Metastatic Liver Carcinoma in the Lung (tissue), 2 donors: ENCODE measurements around the gene AS3MT.

- PRO-cap, 2 experiments, result no peak in any of the 2 experiments
Measured at GRCh38 chr10:101816927-101817932, 1.0 kb downstream of the OGA start.

- PRO-cap, 2 experiments, result peak in 1 of 2 experiments; most common plus-strand start chr10:101831083 (in 1)
Measured at GRCh38 chr10:101830203-101831200, 12.3 kb upstream of the OGA start.

GRCh38 chr10:102001318-102001951 is 54.5 kb downstream of the ARMH3 start:
- PRO-cap, 2 experiments, result no peak in any of the 2 experiments

DNA sequence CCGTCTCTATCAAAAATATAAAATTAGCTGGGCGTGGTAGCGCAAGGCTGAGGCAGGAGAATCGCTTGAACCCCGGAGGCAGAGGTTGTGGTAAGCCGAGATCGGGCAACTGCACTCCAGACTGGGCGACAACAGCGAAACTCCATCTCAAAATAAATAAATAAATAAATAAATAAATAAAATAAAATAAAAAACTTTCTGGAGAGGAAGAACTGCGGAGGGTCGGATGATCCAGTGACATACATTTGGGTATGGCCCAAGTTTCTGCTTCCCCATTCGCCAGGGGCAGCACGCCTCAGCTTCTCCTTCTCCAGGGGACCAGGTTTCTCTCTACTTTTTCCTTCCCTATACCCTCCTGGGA is 844 bp downstream of the ARMH3 start:
- PRO-cap, 2 experiments, result no peak in any of the 2 experiments

- PRO-cap, 2 experiments, result no peak in any of the 2 experiments
Measured at GRCh38 chr10:102230197-102230769, 4.2 kb downstream of the ELOVL3 start.

DNA sequence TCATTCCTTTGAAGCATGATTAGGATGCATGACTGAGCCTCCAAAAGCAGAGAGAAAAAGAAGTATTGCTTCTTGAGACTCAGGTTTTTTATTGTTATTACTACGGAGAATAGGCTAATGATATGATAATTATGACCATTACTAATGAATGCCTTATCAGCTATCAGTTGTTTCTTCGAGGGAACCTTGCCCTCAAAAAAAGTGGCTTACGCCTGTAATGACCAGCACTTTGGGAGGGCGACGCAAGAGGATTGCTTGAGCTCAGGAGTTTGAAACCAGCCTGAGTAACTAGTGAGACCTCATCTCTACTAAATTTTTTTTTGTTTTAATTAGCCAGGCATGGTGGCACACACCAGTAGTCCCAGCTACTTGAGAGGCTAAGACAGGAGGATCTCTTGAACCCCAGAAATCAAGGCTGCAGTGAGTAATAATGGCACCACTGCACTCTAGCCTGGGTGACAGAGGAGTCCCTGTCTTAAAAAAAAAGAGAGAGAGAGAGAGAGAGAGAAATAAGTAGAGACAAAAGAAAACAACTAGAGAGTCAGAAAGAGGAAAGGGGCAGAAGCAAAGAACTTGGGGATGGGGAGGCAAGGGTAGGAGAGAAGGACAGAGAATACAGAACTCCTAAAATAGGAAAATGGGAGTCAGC is 34.4 kb downstream of the GBF1 start:
- PRO-cap, 2 experiments, result no peak in any of the 2 experiments

DNA sequence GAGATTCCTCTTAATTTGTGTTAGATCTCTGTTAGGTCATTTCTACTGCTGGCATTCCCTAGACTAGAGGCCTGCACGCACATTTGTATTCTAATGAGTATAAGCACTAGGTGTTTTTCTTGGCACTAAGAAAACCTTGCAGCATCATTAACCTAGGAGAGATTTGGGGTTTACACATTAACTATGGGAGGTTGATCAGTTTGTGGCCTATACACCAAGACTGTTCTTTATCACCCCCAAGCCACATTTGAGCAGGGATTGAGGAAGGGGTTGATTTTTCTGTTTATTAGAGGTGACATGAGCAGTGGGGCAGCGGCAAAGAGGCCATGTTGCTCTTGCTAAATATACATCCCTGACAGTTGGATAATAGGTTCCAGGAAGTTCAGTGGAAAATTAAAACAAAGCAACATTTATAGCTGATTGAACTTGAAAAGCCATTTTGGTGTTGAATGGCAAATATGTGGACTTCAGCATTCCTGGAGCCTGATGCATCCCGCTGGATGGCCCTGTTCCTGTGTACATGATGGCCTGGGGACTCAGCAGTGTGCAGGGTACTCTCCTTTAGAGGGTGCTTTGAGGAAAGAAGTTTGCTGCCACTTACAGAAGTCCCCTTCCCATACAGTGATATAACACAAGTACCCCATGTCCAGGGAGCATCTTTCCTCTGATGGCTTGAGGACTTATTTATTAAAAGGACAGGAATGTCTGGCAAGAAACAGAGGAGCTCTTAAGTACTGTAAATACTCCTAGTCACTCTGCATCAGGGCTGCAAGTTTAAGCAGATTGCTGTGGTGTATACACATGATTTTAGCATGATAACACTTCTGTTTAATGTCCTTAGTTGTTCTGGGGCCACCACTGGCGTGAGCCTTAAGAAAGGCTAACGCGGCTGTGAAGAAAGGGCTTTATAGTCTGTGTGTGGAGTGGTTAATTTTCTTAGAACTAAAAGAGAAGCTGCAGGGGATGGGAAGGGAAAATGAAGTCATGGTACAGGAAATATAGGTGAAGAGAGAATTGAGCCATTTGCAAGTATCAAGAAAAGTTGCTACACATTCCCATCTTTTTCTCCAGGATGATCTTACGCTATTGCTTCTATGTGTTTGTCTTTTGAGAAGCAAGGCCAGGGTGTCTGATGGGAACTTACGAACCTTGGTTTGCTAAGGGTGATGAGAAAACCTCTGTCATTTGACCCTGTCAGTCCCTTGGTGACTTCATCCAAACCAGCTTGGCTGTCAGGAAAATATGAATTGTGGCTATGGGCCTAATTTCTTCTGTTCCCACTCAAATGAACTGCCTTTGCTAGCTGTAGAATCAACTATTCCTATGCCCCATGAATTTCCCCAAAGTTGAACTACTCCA is 65.6 kb downstream of the GBF1 start:
- PRO-cap, 2 experiments, result no peak in any of the 2 experiments

- PRO-cap, 2 experiments, result no peak in any of the 2 experiments
Measured at GRCh38 chr10:102398377-102399024, 3.0 kb downstream of the NFKB2 start.

GRCh38 chr10:102401218-102401714 is 5.8 kb downstream of the NFKB2 start:
- PRO-cap, 2 experiments, result no peak in any of the 2 experiments

GRCh38 chr10:102434517-102434995 is 2.2 kb upstream of the CUEDC2 start:
- PRO-cap, 2 experiments, result peak in 1 of 2 experiments; most common plus-strand start chr10:102434848 (in 1)

DNA sequence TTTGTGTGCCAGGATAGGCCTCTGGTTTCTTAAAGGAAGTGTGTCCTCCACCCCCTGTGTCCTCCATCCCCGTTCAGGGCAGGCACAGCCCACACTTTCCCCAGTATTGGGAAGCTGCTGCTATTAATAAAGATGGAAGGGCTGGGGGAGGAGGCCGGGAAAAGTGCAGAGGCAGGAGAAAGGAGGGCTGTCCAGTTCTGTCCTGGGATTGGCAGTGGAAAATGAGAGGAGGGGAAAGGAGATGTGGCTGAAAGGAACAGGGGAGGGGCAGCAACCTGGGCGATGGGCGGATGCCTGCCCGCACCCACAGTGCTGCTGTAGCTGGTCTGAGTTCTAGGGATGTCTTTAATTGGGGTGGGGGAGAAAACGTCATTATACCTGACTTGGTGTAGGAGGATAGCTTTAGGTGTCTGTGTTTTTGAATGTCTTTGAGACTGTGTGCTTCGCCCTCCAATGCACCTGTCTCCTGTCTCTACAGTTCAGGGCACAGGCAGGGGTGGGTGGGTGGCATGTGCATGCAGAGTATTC is 2.4 kb downstream of the TRIM8 start:
- PRO-cap, 2 experiments, result peak in 2 of 2 experiments; most common plus-strand start position 303 of the sequence (in 1); most common minus-strand start position 98 of the sequence (in 1)

DNA sequence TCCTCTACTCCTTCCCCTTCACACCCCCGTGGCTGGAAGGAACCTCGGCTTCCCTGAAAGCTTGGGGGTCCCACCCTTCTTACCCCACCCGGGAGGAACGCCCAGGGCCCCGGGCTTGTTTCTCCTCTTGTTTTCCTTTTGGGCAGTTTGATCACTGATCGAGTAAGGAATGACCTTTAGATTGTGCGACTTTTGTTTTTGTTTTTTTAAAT is 13.3 kb downstream of the TRIM8 start:
- PRO-cap, 2 experiments, result no peak in any of the 2 experiments

DNA sequence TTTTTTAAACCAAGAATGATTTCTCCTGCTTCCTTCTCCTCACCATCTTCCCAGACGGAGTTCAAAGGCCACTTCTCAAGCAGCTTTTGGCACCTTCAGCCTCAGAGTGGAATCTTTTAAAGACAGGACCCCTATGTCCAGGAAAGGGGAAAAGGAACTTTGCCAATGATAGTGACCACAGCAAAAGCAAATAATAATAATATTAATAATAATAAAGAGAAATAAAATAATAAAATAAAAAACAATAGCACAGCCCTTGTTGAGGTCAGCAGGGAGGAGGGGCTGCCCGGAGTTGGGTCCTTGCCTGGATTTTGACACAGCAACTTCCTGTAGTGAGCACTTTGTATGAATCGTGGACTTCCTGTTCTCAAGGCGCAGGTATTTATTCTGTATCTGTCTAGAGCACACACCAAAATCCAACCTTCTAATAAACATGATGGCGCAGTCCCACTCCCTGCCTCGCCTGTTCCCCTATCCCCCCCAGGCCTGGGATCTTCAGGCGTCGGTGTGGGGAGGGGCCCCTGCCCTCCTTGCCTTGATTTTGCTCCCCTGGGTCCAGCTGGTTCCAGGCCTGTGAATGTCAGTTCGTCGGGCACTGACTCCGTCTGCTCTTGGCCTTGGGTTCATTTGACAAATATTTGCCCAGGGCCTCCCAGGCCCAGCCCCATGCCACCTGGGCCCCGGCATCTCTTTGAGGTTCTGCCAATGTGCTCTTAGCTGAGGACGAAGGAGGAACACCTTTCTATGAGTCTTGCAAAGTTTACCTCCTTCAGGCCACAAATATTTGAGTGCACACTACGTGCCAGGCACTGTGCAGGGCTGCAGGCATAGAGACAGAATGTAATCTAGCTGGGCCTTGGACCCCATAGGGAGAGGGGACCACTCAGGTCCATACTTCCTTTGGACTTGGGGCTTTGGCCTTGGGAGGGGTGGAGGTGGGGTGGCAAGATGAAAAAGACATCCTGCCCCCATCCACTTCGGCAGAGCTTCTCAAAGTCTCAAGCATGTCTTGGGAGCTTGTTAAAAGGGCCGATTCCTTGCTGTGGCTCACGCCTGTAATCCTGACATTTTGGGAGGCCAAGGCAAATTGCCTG is 13.9 kb downstream of the TRIM8 start:
- PRO-cap, 2 experiments, result no peak in any of the 2 experiments

DNA sequence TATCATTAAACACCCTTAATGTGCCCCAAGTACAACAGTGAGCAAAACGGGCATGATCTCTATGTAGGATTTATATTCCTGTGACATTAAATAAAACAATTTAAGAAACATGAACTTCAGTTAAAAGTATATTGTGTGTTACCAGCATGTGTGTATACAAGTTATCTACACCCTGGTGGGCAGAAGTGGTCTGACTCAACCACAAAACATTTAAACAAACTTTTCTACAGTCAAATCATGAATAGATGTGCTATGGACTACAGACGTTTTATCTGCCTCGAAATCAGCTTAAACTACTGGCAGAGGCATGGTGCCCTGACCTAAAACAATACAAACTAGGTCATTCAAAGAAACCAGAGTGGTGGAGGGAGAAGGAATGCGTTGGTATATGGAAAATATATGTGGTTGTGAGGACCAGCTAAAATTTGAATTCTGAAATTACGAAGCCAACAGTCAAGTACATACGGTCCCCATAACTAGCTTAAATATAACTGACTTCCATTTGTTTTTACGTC is 3.6 kb downstream of the ARL3 start:
- PRO-cap, 2 experiments, result no peak in any of the 2 experiments

DNA sequence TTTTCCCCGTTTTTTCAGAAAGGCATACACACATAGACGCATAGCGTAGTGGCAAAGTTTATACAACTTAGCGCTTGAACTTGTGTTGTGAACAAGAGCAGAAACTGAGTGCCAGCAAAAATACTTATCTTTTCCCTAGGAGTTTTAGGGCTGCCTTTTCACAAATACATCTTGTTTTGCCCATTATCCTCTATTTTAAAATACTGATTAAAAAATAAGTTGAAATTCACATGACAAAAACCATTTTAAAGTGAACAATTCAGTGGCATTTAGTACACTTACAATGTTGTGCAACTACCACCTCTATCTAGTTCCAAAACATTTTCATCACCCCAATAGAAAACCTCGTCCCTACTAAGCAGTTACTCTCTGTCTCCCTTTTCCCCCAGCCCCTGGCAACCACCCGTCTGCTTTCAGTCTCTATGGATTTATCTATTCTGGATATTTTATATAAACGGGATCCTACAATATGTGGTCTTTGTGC is 1.4 kb downstream of the WBP1L start:
- PRO-cap, 2 experiments, result no peak in any of the 2 experiments

DNA sequence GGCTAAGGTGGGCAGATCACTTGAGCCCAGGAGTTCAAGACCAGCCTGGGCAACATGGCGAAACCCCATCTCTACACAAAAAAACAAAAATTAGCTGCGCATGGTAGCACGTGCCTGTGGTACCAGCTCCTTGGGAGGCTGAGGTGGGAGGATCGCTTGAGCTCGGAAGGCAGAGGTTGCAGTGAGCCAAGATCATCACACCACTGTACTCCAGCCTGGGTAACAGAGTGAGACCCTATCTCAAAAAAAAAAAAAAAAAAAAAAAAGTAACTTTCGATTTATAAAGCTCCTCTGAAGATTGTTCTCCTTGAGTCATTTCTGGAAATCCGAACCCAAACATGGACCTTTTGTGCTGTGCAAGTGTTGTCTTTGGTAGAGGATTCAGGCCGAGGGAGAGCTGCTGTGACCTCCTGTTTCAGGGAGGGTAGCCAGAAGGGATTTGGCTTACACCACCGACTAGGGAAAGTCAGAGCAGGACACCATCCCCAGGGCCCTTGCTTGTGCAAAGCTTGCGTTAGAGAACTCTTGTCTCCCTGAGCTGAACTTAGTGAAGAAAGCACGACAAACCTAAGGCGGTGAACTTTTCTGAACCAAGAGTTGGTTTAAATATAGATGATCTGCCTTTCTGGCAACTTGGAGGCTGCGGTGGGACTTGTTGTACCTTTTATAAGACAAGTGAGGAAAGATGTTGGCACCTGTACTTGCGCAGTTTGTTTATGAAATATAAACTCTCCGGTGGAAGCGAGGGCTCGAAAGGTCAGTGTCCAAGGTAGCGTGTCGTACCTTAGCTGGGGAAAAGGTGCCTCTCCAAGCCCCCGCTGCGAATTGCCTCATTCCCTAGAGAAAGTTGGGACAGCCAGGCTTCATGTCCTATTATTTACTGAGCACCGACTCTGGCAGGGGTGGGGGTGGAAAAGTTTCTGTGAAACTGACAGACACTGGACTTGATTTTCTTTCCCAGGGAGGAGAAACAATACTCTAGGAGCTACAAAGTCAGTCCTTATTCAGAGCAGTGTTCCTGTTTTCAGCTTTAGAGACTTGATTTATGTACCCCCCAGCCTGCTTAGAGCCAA is 31.5 kb downstream of the WBP1L start:
- PRO-cap, 2 experiments, result no peak in any of the 2 experiments

- PRO-cap, 2 experiments, result peak in 1 of 2 experiments; most common plus-strand start chr10:102812665 (in 1)
Measured at GRCh38 chr10:102812359-102812784, 24.8 kb downstream of the CYP17A1 start.

DNA sequence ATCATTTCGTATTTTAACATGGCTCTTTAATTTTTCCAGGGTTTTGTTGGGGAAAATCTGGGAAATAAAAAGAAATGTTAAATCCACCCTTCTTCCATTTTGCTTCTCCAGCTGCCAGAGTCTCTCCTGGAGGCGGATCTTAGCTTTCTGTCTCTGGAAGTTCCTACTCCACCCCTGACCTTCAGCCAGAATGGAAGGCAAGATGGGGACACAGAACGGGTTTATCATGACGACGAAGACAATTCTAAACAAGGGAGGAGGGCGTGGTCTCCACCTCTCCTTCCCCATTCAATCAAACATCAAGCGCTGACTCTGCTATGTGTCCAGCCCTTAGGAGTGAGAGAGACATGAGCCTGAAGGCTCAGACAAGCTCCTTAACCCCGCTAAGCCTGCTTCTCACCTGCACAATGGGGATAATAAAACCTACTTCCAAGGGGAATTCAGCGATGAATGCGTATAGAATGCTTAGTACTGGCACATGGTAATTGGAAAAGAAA is 3.1 kb downstream of the CYP17A1 start:
- PRO-cap, 2 experiments, result no peak in any of the 2 experiments

- PRO-cap, 2 experiments, result peak in 2 of 2 experiments; most common plus-strand start chr10:102869496 (in 1); most common minus-strand start chr10:102869382 (in 1)
Measured at GRCh38 chr10:102869023-102870347, at the start of gene AS3MT. TSS of gene AS3MT (plus strand) at chr10:102869470.

DNA sequence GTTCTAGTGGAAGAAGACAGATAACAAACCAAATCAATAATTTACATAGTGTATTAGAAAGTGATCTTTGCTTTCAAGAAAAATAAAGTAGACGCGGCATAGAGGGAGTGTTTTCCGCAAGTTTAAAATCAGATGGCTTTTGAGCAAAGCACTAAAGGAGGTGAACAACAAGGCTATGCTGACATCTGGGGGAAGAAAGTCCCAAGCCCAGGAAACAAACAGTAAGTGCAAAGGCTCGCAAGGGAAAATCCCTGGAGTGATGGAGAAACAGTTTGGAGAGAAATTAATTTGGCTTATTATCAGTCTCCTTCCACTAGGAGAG is 1.9 kb upstream of the CNNM2 start:
- PRO-cap, 2 experiments, result no peak in any of the 2 experiments